Keratinocyte (primary cell): Measurements from ENCODE around the genes ANGPTL5, MMP20 and CASP4.

CAGE:
- cytosol, long polyA minus RNA, result no peak
- cytosol, long polyA plus RNA, result no peak
- long polyA plus RNA, result no peak
- nucleus, long polyA minus RNA, result no peak
- nucleus, long polyA plus RNA, result no peak
Observed at GRCh38 chr11:101407262-101407674, 176.5 kb downstream of the TRPC6 start.

DNA sequence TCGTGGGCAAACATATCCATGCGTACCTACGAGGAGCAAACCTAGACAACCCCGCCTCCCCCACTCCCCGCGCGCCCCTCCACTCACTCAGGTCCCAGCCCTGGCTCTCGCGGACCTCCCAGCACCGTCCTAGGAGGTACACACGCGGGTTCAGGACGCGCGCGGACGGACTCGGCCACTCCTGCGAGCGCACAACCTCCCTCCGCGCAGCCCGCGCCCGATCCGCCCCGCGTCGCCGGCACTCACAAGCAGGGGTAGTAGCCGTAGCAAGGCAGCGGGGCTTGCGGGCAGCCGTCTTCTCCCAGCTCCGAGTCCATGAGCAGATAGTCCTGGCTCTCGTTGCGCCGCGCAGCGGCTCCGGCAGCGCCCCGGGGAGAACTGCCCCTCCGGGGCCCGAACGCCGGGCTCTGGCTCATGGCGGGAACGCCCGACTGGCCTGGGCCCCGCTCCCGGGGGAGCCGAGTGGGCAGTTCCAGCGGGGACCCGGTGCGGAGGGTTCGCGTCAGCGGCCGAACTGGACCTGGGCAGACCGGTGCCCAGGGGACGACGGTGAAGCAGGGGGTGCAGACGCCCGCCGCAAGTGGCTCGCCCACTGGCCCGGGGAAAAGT lies 615 bp downstream of the TRPC6 start:
CAGE:
- cytosol, long polyA minus RNA, result no peak
- cytosol, long polyA plus RNA, result no peak
- long polyA plus RNA, result no peak
- nucleus, long polyA minus RNA, result no peak
- nucleus, long polyA plus RNA, result no peak

GRCh38 chr11:101916314-101916825 lies at the start of gene ANGPTL5:
Gene ANGPTL5 (minus strand): TSS chr11:101916522.
CAGE:
- cytosol, long polyA minus RNA, result no peak
- cytosol, long polyA plus RNA, result no peak
- long polyA plus RNA, result no peak
- nucleus, long polyA minus RNA, result no peak
- nucleus, long polyA plus RNA, result no peak

GRCh38 chr11:102305894-102306670 lies 11.2 kb upstream of the BIRC3 start:
CAGE:
- cytosol, long polyA minus RNA, result no peak
- cytosol, long polyA plus RNA, result no peak
- long polyA plus RNA, result no peak
- nucleus, long polyA minus RNA, result no peak
- nucleus, long polyA plus RNA, result no peak

GRCh38 chr11:102345852-102346587 lies 994 bp upstream of the BIRC2 start:
CAGE:
- cytosol, long polyA minus RNA, result no peak
- cytosol, long polyA plus RNA, result no peak
- long polyA plus RNA, result no peak
- nucleus, long polyA minus RNA, result no peak
- nucleus, long polyA plus RNA, result no peak

GRCh38 chr11:102625094-102625661 lies at the start of gene MMP20:
Gene MMP20 (minus strand): TSS chr11:102625332.
CAGE:
- cytosol, long polyA minus RNA, result no peak
- cytosol, long polyA plus RNA, result no peak
- long polyA plus RNA, result no peak
- nucleus, long polyA minus RNA, result no peak
- nucleus, long polyA plus RNA, result no peak

DNA sequence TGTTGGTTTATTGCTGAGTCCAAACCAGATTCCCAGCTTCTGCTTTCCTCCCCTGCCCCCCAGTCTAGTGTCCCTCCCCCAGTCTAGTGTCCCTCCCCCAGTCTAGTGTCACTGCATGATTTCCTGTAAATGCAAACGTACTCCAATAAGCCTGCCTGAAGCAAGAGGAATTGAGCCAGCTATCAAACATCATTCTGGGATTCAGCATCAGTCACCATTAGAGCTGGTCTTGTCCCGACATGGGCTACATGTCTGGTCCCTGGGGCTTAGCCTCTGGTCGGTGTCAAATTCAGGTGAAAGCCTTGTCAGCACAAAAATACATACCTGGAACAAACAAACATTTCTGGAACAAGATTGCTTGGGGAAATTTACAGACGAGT lies 13.8 kb downstream of the MMP3 start:
CAGE:
- cytosol, long polyA minus RNA, result no peak
- cytosol, long polyA plus RNA, result no peak
- long polyA plus RNA, result no peak
- nucleus, long polyA minus RNA, result no peak
- nucleus, long polyA plus RNA, result no peak

DNA sequence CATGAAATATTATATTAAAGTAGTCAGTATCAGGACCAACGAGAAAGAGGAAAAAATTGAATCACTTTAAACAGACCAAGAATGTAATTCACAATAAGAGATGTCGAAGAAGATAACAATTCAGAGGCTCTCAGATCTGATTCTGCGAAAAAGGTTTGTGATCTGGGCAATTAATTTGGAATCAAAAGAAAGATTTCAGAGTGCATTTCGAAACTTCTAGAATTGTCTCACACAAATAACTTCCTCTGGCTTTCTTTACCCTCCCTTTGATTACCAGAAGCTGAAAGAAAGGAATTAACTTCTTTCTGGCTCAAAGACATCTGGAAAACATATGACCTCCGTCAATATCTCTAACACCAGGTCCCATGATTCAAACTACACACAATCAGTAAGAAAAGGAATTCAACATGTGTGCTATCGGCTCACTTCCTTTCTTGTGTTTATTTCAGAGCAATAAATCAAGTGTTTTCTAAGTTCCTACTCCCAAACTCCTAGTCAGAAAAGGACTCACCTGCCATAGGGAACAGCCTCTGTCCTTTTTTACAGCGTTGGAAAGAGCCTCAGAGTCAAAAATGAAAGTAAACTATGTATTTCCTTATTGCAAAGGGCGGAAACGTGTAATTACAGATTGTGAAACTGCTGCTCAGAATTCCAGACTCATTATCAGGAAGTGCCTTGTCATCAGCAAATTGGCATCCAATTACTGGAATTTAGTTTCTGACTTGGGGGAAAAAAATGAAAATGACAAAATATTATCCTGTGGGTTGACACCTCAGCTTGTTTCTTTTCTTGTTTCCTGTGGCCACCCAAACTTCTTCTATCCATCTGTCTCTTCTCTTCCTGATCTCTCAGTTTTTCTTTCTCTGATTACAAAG lies at the start of gene CASP4:
Gene CASP4, minus strand, starts transcription at position 567 of the 875 bp plus-strand sequence.
CAGE:
- cytosol, long polyA minus RNA, result no peak
- cytosol, long polyA plus RNA, result start-site peak on the minus strand centred at position 570 of the sequence, 79 bp wide, 517 and 19 reads in 2 replicates
- long polyA plus RNA, result start-site peak on the minus strand centred at position 552 of the sequence, 35 bp wide, 201 and 372 reads in 2 replicates
- nucleus, long polyA minus RNA, result start-site peak on the minus strand centred at position 560 of the sequence, 21 bp wide, 37 reads
- nucleus, long polyA plus RNA, result no peak

GRCh38 chr11:105842139-105842443 lies 179.9 kb downstream of the MSANTD4 start:
CAGE:
- cytosol, long polyA minus RNA, result no peak
- cytosol, long polyA plus RNA, result no peak
- long polyA plus RNA, result no peak
- nucleus, long polyA minus RNA, result no peak
- nucleus, long polyA plus RNA, result no peak

CAGE:
- cytosol, long polyA minus RNA, result no peak
- cytosol, long polyA plus RNA, result no peak
- long polyA plus RNA, result no peak
- nucleus, long polyA minus RNA, result no peak
- nucleus, long polyA plus RNA, result no peak
Observed at GRCh38 chr11:106001998-106002575, 20.0 kb downstream of the MSANTD4 start.

GRCh38 chr11:107747820-107748028 lies 35.9 kb upstream of the SLN start:
CAGE:
- cytosol, long polyA minus RNA, result no peak
- cytosol, long polyA plus RNA, result no peak
- long polyA plus RNA, result no peak
- nucleus, long polyA minus RNA, result no peak
- nucleus, long polyA plus RNA, result no peak

DNA sequence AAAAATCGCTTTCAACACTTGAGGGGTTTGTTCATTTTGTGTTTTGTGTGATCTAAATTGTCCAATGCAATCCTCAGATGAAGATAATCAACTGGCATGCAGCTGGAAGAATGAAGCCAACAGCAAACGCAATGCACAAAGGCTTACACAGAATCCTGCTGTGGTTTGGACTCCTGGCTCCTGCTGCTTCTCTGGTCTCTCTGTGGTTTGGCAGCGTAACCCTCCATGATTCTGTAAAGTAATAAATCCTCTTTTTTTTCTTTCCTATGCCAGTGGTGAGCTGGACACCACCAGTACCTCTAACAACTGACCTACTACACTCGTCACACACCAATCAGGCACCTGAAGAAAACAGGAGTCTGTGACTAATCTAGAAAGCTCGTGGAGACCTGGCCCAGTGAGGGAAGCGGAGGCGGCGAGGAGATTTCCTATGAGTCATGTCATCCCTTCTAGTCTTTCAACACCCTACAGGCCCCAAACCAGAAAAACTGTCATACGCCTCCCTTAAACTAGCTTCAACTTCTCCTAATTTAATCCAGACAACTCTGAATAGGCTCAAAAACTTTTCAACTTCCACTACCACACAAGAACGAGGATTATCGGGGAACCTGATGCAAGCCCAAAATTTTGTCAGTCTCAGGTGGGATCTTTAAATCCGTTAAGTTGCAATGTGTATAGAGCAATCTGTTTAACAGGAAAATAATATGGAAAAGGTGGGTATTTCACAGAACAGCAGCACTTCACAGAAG lies 17.9 kb downstream of the SLC35F2 start:
CAGE:
- cytosol, long polyA minus RNA, result no peak
- cytosol, long polyA plus RNA, result no peak
- long polyA plus RNA, result no peak
- nucleus, long polyA minus RNA, result no peak
- nucleus, long polyA plus RNA, result no peak

GRCh38 chr11:107928781-107929190 lies 538 bp downstream of the RAB39A start:
CAGE:
- cytosol, long polyA minus RNA, result no peak
- cytosol, long polyA plus RNA, result no peak
- long polyA plus RNA, result no peak
- nucleus, long polyA minus RNA, result no peak
- nucleus, long polyA plus RNA, result no peak

GRCh38 chr11:108009470-108010417 lies 1.0 kb downstream of the CUL5 start:
CAGE:
- cytosol, long polyA minus RNA, result no peak
- cytosol, long polyA plus RNA, result no peak
- long polyA plus RNA, result no peak
- nucleus, long polyA minus RNA, result no peak
- nucleus, long polyA plus RNA, result no peak

DNA sequence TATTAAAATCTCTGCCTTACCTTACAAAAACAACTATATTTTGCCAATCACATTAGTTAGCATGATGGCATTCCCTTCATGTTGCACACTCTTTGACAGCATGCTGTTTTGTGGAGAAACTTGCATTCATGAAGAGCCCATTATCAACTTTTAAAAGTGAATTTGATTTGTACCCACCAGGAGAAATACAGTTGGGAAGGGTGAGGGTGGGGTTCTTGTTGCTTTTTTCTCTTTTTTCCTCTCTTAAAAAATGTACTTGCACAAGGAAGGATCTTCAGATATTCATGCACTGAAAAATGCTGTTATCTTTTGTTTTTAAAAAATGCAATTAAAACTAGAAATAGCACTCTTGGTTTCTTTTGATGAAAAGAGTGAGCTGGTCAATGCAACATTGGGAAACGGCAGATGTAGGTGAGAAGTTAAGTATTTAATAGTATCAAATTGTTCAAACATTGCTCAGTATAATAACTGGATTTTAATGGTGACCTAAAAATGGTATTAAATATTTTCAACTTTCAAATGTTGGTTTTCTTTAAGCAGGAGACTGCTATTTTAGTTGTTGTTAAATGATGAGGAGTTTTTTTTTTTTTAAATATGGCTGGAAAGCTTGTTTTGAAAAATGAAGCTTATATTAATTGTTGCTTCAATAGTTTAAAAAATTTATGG lies 16.7 kb upstream of the ACAT1 start:
CAGE:
- cytosol, long polyA minus RNA, result start-site peak on the plus strand centred at position 231 of the sequence, 201 bp wide, 10 reads
- cytosol, long polyA plus RNA, result no peak
- long polyA plus RNA, result no peak
- nucleus, long polyA minus RNA, result no peak
- nucleus, long polyA plus RNA, result no peak

DNA sequence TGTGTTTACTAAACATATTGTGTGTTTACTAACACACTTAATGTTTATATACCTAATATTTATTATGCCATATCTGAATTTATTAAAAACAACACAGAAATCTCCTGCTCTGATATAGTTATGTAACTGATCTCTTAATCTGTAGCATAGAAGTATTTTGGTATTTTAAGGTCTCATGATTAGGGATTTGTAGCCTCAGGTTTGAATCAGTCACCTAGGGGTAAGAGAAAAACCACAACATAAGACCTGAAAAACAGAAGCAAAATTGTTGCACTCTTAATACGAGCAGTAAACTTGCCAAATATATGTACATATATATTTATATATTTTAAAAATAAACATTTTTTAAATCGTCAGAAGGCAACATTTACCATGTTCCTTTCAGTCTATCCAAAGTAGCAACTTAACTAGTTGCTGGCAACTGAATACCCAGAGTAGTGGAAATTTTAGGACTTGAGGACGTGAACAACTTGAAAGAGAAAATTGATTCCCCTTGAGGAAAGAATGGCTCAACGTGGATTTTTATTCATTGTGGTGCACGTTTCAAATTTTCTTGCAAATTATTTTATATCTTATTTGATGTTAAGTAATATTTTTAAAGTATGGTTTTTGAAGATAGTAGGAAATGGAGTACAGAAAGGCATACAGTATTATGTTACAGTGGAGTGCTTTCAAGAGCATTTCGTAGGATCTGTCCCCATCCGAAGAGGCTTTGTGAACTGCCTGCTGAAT lies 16.0 kb upstream of the ACAT1 start:
CAGE:
- cytosol, long polyA minus RNA, result no peak
- cytosol, long polyA plus RNA, result no peak
- long polyA plus RNA, result no peak
- nucleus, long polyA minus RNA, result no peak
- nucleus, long polyA plus RNA, result no peak

DNA sequence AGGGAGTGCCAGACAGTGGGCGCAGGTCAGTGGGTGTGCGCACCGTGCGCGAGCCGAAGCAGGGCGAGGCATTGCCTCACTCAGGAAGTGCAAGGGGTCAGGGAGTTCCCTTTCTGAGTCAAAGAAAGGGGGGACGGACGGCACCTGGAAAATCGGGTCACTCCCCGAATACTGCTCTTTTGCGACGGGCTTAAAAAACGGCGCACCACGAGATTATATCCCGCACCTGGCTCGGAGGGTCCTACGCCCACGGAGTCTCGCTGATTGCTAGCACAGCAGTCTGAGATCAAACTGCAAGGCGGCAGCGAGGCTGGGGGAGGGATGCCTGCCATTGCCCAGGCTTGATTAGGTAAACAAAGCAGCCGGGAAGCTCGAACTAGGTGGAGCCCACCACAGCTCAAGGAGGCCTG lies 37.9 kb downstream of the ATM start:
CAGE:
- cytosol, long polyA minus RNA, result no peak
- cytosol, long polyA plus RNA, result no peak
- long polyA plus RNA, result no peak
- nucleus, long polyA minus RNA, result no peak
- nucleus, long polyA plus RNA, result no peak

GRCh38 chr11:108836173-108836432 lies 171.2 kb downstream of the DDX10 start:
CAGE:
- cytosol, long polyA minus RNA, result no peak
- cytosol, long polyA plus RNA, result no peak
- long polyA plus RNA, result no peak
- nucleus, long polyA minus RNA, result no peak
- nucleus, long polyA plus RNA, result no peak

GRCh38 chr11:108838298-108838753 lies 173.5 kb downstream of the DDX10 start:
CAGE:
- cytosol, long polyA minus RNA, result no peak
- cytosol, long polyA plus RNA, result no peak
- long polyA plus RNA, result no peak
- nucleus, long polyA minus RNA, result no peak
- nucleus, long polyA plus RNA, result no peak

DNA sequence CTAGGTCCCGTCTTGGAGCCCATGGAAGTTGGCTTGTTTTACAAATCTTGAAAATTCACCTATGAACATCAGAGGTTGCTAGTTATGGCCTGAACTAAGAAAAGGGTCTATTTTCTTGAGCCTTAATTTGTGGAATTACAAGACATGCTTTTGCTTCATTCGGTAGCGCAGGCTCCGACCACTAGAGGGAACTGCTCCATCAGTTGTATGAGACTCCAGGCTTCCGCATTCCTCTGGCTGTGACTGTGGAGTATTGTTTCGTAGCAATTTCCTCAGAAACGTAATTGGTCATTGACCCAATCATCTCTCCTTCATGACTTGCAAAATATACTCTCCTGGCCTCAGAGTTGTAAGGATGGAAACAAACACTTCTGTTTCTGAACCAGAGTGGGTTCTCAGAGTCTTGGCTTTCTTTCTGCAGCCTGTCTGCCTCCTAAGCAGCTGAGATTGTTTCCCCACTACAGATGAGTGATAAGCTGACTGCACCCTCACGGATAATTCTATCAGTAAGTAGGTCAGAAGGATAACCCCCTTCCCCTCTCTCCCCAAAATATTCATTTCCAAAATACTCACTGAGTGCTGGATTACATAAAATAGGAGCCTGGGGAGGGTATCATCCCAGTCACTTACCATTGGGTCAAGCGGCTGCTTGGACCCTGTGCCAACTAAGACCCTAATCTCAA lies 146.8 kb upstream of the ZC3H12C start:
CAGE:
- cytosol, long polyA minus RNA, result no peak
- cytosol, long polyA plus RNA, result no peak
- long polyA plus RNA, result no peak
- nucleus, long polyA minus RNA, result no peak
- nucleus, long polyA plus RNA, result no peak